ENCODE results near the gene RNF113B.

DNA sequence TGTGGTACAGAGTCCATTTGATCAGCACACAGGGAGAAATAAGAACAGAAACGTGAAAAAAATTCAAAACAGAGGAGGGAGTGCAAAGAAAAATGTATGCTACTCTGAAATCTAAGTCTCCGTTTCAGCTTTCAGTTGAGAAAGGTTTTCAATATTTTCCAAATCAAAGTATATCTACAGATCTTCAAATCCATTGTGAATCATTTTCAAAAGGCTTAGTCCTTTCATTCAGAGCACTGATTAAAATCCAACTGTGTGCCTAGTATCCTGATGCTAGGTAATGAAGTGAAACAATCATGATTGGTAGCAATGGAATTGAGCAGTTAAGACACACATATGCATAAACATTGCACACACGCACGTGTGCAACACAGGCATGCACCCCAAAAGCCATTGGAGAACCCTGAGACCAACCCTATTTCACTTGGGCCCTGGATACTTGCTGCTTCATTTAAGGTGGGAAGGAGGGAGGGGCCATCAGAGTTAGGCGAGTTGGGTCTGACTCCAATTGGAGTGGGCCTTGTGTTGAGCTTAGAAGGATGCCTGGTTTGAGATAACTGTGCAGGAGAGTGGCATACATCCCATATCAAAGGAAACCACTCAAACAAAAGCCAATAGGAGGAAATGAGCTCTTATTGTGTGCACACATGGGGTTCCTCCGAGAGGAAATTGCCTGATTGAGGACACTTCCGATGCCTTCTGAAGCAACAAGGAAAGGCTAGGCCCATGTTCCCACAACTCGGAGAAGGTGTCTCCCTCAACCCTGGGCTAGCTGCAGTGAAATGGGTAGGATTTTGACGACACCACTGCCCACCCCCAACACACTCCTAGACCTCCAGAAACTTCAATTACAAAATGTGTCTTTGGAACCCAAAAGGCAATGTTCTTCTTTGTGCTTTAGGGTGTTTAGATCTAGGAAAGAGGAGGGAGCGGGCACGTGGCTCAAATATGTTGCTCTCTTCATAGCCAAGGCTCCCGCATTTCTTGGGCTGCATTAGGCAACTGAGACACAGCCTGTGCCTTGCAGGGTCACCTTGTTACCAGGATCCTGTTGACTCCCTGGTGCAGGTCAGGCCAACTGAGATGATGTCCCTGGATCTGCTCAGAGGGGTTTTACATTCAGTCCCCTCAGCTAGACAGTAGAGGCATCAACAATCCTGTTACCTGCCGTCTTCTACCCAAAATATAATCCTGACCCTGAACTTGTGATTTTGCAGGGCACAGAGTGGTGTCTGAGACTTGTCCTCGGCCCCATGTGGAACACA lies 19.6 kb downstream of the MBNL2 start:
- PRO-cap, 3 experiments, result no peak in any of the 3 experiments
- RRBS, result no CpG with 5 or more reads among the region's 14 CpGs

GRCh38 chr13:97242600-97243312 lies 20.6 kb downstream of the MBNL2 start:
- PRO-cap, 3 experiments, result no peak in any of the 3 experiments
- RRBS, result no CpG with 5 or more reads among the region's 15 CpGs

- PRO-cap, 3 experiments, result no peak in any of the 3 experiments
- RRBS, result no CpG with 5 or more reads among the region's 5 CpGs
Measured at GRCh38 chr13:97256959-97257571, 34.9 kb downstream of the MBNL2 start.

GRCh38 chr13:97340270-97340904 lies 93.6 kb upstream of the RAP2A start:
- PRO-cap, 3 experiments, result no peak in any of the 3 experiments
- RRBS, result no CpG with 5 or more reads among the region's 5 CpGs

- PRO-cap, 3 experiments, result no peak in any of the 3 experiments
- RRBS, result no CpG with 5 or more reads among the region's 9 CpGs
Measured at GRCh38 chr13:97392176-97393501, 41.3 kb upstream of the RAP2A start.

DNA sequence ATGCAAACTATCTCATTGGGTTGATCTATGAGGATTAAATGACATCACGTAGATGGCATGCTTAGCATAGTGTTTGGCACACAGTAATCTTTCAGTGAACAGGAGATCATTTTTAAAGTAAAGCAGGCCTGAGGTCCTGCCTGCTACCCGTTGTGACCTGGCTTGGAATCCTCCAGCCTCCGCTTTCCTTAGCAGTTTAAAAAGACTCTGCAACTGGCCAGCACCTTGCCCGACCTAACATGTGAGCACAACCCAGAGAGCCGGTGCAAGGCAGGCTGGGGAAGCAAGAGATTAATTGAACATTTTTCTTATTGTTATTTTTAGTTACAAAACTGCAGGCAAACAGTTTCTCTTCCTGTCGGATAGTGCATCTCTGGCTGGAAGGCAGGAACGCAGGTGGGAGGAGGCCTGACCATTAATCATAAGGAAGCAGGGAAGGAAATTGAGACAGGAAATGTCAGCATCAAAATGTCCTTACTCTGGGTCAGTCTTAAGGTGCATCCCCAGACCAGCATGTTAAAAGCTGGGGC lies 226.5 kb downstream of the RAP2A start:
- PRO-cap, 3 experiments, result no peak in any of the 3 experiments
- RRBS, result no CpG with 5 or more reads among the region's 7 CpGs

GRCh38 chr13:97974574-97975094 lies 21.2 kb downstream of the IPO5 start:
- PRO-cap, 3 experiments, result no peak in any of the 3 experiments
- RRBS, result no CpG with 5 or more reads among the region's 5 CpGs

GRCh38 chr13:98019453-98019970 lies 66.0 kb downstream of the IPO5 start:
- PRO-cap, 3 experiments, result no peak in any of the 3 experiments
- RRBS, result no CpG with 5 or more reads among the region's 2 CpGs

DNA sequence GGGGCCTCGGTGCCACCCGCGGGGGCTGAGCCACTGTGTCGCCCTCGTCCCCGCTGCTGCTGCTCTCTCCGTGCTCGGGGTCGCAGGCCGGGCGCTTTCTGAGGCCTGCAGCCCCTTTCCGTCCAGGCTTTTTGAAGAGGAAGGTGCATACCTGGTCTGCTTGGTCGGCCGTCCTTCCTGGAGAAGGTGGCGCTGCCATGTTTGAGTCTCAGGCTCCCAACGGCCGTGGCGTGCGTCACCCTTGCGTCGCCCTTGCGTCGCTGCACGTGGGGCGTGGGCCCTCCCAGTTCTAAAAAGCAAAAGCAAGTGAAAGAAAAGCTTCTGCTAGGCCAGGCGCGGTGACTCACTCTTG lies at the start of gene RNF113B:
Gene RNF113B, minus strand, starts transcription at position 232 of the 352 bp plus-strand sequence.
- PRO-cap, 3 experiments, result no peak in any of the 3 experiments
- RRBS, result 100% methylated on average over 4 of the region's 27 CpGs

DNA sequence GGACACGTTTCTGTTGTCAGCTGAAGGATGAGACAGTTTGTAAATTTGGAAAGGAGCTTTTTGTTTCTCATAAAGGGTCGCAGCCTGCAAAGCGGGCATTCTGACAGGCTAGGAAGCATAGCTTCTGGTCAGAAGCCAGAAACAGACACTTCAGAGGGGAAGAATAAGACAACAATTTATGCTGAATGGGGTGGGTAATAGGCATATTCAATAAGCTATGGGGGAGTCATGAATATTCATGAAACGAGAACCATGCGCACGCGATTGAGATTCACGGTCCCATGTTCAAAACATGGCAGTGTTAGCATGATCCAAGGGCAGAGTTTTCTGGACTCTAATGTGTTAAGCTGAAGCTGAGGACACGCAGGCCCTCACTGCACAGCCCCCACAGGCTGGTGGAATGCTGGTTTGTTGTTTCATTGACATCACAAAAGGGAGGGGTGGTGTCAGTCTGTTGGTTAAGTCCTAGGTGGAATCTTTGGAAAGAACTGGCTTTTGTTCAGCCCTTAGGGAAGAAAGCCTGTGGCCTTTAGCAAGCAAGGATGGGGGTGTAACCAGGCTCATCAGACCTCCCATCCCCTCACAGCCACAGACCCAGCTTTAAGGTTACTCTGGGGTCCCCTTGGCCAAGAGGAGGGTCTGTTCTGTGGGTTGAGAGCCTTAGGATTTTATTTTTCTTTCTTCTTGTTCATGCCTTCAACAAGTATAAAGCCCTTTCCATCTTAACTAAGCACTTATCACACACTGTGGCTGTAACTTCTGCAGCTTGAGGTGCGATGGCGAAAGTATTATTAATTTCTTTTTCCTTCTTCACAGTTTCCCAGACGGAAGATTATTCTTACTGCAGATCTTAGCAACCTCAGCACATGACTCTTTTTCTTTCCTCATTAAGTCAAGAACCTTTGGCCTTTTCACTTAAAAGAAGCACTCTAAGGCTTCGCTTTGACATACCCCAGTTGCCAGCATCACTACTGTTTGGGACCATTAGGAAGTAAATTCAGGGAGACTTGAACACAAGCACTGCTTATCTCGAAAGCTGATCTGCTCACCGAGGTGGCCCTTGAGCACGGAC lies 151.0 kb upstream of the RNF113B start:
- PRO-cap, 3 experiments, result no peak in any of the 3 experiments
- RRBS, result no CpG with 5 or more reads among the region's 16 CpGs

- PRO-cap, 3 experiments, result no peak in any of the 3 experiments
- RRBS, result 59% methylated on average over 5 of the region's 35 CpGs
Measured at GRCh38 chr13:98394863-98395472, 181.9 kb downstream of the STK24 start.

DNA sequence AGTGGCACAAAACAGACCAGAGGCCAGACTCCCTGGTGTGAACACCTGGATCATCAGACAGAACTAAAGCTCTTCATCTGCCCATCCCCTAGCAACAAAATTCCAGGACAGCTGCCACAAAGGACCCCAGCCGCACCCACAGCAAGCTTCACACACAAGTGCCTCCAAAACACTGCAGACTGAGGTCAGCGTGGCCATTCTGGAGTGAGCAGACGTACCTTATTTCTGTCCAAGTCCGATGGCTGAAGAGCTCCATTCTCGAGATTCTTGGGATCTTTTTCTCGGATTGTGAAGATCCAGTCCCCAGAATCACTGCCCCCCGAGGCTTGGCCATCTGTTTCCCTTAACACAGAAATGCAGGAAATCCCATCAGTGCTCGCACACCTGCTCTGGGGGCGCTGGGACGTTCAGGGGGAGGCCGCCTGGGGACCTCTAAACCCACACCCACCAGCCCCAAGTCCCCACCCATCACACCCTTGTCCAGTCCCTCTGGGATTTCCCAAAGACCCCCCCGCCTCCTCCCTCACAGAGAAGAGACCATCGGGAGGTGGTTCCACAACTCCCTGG lies 115.3 kb downstream of the STK24 start:
- PRO-cap, 3 experiments, result no peak in any of the 3 experiments
- RRBS, result no CpG with 5 or more reads among the region's 13 CpGs

- PRO-cap, 3 experiments, result no peak in any of the 3 experiments
- RRBS, result no CpG with 5 or more reads among the region's 11 CpGs
Measured at GRCh38 chr13:98501565-98502527, 75.1 kb downstream of the STK24 start.

- PRO-cap, 3 experiments, result no peak in any of the 3 experiments
- RRBS, result no CpG with 5 or more reads among the region's 7 CpGs
Measured at GRCh38 chr13:98551465-98552053, 25.3 kb downstream of the STK24 start.

DNA sequence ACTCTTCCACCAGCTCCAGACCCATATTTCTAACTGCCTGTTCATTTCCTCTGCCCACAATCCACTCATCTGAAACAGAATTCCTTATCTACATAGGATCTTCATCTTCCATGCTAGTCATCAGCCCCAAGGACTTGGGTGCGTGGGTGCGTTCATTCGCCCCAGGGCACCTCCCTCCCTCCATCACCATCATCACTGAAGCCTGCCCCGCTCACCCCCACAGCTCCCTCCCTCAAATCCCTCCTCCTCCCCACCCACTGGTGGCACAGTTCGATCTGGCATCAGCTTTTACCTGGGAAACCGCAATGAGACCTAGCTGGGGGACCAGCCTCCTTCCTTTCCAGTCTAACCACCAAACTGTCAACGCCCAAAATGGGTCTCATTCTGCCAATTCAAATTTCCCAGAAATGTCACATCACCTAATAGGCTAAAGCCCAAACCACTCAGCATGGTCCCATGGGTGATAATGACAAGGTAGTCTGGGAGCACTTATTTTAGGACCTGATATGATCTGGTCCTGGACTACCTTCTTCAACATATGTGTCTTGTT lies 19.6 kb downstream of the STK24 start:
- PRO-cap, 3 experiments, result no peak in any of the 3 experiments
- RRBS, result no CpG with 5 or more reads among the region's 7 CpGs

GRCh38 chr13:98568211-98568442 lies 8.8 kb downstream of the STK24 start:
- PRO-cap, 3 experiments, result no peak in any of the 3 experiments
- RRBS, result 99% methylated on average over 3 of the region's 9 CpGs

DNA sequence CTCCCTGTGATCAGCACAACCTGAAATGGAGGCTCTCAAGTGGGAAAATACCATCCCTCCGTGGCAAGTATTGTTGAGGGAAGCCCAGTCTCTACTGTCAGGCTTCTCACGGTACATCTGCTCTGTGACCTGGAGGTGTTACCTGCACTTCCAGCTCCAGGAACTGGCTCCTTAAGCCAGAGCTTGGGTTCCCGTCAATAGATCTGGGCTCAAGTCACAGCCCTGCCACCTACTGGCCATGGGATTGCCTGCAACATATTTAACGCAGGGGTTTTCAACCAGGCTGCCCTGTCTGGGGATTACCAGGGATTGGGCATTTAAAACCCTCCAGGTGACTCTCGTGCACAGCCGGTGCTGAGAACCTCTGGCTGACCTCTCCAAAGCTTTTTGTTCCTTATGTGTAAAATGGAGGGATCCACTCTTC lies 76.5 kb upstream of the STK24 start:
- PRO-cap, 3 experiments, result no peak in any of the 3 experiments
- RRBS, result no CpG with 5 or more reads among the region's 6 CpGs

GRCh38 chr13:98924072-98924552 lies 53.8 kb downstream of the DOCK9 start:
- PRO-cap, 3 experiments, result no peak in any of the 3 experiments
- RRBS, result no CpG with 5 or more reads among the region's 4 CpGs

- PRO-cap, 3 experiments, result no peak in any of the 3 experiments
- RRBS, result no CpG with 5 or more reads among the region's 2 CpGs
Measured at GRCh38 chr13:98992539-98992867, 14.6 kb upstream of the DOCK9 start.

DNA sequence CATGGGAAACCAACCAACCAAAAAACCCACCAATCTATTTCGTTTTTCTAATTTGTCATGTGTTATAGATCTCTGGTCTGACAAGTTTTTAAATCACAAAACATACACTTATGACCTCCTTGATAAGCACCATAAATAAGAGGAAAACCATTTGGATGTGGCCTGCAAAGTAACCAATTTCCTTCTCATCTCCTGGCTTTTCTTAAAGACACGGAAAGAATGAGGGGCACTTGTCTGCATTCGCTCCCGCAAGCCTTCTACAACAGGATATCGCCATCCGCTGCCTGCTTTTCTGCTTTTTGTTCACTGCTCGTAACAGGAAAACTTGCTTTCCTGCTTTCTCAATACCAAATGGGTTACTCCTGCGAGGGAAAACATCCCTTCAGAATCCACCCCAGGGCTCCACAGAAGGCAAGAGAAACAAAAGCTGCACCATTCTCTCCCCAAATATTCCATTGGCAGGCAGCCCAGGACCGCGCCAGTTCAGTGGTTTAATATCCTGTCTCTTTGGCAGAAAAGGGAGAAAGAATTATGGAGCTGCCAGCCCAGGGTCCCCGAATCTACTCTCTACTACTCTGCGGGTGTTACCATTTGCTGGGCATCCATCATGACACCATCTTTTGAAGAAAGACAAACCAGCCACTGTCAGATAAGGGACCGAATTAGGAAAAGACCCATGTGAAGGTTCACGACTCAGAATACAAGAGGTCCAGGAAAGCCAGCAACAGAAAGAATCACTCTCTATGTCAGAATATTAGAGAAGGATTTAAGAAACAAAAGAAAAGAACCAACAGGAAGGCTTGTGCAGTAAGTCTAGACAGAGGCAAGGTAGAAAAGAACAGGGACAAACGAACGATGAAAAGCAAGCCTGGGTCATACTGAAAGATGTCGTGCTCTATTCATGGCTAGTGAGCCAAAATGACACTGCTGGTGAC lies 84.8 kb upstream of the DOCK9 start:
- PRO-cap, 3 experiments, result no peak in any of the 3 experiments
- RRBS, result no CpG with 5 or more reads among the region's 17 CpGs